Left colon (tissue), 1 donor: ENCODE data around the gene CARM1.

DNA sequence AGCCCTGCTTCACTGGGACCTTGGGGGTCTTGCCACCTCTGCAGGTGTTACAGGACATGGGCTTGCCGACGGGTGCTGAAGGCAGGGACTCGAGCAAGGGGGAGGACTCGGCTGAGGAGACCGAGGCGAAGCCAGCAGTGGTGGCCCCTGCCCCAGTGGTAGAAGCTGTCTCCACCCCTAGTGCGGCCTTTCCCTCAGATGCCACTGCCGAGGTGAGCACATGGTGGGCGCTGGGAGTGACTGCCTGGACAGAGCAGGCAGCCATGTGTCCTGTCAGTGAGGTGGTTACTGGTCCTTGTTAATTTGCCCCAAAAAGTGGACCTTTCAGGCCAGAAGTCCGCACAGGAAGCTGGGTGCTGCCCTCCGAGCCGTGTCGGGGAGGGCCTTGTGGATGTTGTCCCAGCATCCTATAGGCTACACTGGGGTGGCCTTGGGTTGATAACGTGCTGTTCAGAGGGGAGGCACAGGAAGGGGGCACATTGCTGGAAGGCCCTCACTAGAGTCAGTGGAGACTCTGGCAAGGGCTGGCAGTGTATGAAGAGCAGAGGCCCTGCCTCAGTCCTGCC lies 18.7 kb upstream of the QTRT1 start:
- PRO-cap: no peak

- PRO-cap: no peak
Observed at GRCh38 chr19:10687242-10687974, 13.8 kb upstream of the QTRT1 start.

DNA sequence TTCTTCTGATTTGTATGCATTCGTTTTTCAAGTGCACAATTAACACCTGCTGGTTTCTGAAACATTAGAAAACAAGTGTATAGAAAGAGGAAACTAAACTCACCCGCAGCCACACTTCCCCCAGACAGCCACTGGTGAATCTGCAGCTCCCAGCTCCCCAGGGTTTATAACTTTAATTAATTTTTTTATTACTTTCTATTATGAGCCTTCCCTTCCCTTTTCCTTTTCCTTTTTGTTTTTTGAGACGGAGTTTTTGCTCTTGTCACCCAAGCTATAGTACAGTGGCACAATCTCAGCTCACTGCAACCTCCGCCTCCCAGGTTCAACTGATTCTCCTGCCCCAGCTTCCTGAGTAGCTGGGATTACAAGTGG lies 58.7 kb downstream of the TMED1 start:
- PRO-cap: no peak

- PRO-cap: no peak
Observed at GRCh38 chr19:10796825-10797203, 39.2 kb downstream of the TMED1 start.

DNA sequence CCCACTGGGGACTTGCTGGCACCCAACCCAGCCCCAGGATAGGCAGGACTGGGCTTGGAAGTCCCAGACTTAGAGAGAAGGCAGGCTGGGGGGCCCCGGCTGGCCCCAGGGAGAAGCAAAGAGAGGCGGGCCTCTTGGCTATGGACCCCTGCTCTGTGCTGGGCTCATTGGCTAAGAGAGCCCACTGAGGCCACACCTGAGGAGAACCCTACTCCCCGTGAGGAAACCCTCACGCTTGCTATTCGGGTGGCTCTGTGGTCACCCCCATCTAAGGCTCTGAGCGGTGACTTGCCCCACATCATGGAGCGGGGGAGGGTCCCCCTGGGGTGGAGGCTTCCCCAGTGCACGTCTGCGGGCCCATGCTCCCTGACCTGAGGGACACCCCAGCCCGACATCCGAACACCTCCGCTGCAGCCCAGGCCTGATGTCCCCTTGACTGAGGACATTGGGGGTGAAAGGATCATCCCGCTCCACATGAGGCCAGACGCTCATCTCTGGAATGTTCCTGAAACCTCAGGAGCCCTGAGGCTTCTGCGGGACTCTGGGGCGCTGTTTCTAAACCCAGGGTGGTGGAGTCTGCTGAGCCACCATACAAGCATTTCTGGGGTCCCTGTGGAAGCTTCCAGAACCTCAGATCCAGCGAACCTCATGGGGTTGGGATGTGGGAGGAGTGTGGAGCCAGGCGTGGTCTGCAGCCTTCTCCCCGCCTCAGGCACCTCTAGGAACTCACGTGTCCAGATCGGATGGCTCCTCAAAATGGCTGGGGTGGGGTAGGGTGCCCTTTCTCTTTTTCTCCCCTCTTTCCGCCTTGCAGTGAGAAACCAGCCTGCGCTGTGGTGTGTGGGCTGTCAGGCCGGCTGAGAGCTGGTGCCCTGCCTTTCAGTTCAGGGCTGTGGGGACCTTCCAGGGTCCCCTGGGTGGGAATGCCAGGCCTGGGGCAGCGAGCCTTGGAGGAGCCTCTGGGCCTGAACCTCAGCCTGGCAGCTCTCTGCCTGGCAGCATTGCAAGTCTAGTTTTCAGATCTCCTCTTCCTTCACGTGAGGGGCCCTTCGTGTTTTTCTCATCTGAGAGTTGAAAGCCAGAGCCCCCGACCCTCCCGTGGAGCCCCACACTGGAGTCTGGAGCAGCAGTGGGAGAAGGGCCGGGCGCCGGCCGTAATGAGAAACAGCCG lies 19.8 kb downstream of the TMED1 start:
- PRO-cap: no peak

DNA sequence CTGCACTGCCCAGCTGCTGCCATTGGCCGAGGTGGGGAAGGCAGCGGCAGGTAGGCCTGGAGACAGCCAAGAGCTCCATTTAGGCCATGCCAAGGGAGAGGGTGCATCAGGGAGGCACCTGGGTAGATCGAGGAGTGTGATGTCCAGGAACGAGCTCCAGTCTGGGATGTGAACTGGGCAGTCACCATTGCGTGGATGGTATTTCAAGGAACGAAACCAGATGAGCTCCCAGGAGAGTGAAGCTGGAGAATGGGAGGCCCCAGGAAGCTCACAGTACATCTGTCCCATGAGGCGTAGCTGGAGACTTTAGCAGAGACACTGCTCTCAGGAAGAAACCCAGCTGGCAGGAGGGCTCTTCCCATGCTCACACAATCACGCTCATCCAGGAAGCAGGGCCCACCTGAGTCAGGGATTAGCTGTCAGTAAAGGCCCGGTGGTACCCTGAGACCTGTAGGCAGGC lies 15.4 kb downstream of the TMED1 start:
- PRO-cap: no peak

GRCh38 chr19:10871284-10872212 lies at the start of gene CARM1:
Gene CARM1, plus strand, starts transcription at chr19:10871553.
- PRO-cap: bidirectional peak, plus-strand start at chr19:10871570, minus-strand start at chr19:10871215

DNA sequence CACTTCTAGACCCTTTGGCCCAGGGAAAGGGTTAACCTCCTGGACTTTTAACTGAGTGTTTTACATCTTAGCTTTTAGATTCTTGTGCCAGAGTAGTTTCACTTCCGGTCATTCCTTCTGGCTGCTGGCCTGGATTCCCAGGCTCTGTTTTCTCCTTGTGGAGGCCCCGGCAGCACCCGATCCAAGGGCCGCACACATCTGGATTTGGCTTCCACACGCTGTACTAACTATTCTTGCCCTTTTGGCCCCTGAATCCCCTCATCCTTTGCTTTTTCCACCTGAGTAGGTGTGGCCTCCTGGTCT lies 14.8 kb downstream of the SMARCA4 start:
- PRO-cap: no peak

GRCh38 chr19:11012727-11013067 lies 51.9 kb downstream of the SMARCA4 start:
- PRO-cap: no peak

DNA sequence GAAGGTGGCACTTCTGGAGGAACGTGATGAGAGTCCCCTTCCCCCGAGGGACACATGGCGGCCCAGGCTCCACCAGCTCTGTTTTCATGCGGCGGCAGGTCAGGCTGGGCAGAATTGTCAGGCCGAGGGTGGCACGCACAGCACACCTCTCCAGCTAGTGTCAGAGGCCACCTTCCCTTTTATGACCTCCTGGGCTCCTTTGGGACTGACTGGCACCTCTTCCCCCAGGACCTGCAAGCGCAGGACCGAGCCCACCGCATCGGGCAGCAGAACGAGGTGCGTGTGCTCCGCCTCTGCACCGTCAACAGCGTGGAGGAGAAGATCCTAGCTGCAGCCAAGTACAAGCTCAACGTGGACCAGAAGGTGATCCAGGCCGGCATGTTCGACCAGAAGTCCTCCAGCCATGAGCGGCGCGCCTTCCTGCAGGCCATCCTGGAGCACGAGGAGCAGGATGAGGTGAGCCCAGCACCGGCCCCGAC lies 56.2 kb upstream of the LDLR start:
- PRO-cap: no peak

GRCh38 chr19:11075689-11076457 lies 13.4 kb upstream of the LDLR start:
- PRO-cap: no peak

DNA sequence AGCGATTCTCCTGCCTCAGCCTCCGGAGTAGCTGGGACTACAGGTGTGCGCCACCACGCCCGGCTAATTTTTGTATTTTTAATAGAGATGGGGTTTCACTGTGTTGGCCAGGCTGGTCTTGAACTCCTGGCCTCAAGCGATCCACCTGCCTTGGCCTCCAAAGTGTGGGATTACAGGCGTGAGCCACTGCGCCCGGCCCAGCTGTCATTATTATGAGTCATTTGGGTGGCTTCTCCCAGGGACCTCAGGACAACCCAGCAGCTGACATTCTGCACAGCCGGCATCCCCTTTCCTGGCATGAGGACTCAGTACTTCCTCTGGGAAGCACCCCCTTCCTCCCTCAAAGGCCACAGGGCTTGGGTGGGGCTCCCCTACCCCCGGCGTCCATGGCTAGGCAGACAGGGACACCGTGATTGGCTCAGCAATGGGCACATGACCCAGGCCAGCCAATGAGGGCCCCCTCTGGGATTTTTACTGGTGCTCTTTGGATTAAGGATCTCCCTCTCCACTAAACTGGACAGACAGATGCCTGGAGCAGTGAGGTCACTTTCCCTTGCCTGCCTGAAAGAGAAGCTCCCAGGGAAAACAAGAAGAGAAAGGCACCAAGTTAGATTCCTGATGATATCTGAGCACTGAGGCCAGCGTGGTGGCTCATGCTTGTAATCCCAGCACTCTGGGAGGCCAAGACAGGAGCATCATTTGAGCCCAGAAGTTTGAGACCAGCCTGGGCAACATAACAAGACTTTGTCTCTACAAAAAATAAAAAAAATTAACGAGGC lies 6.0 kb downstream of the KANK2 start:
- PRO-cap: no peak

GRCh38 chr19:11196646-11197413 lies 515 bp downstream of the KANK2 start:
- PRO-cap: no peak

GRCh38 chr19:11198750-11199554 lies 1.6 kb upstream of the KANK2 start:
- PRO-cap: no peak

DNA sequence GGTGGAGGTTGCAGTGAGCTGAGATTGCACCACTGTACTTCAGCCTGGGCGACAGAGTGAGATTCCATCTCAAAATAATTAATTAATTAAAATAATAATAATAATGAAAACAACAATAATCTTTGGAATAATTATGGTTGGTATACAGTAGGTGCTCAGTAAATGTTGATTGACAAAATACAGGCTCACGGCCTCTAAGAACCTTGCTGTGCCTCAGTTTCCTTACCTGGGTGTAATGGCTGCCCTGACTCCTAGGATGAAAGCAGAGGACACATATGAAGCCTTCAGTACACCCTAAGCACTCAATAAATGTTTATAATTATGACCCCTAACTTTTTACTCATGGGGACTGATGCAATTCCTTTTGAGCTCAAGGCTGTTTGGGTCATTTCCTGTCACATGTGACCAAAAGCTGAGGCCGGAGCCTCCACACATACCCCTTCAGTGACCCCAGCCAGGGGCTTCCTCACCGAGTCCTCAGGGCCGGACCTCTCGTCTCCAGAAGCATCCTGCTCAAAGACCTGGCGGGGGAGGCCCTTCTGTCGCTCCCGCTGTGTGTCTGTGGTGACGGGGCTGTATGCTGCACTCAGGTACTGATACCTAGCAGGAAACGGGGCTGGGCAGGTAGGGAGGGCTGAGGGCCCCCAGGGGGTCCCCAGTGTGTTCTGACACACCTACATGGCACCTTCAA lies 10.5 kb downstream of the DOCK6 start:
- PRO-cap: no peak

GRCh38 chr19:11344277-11344958 lies 1.6 kb downstream of the TMEM205 start:
- PRO-cap: no peak

- PRO-cap: no peak
Observed at GRCh38 chr19:11452475-11453033, 17.1 kb downstream of the PRKCSH start.

DNA sequence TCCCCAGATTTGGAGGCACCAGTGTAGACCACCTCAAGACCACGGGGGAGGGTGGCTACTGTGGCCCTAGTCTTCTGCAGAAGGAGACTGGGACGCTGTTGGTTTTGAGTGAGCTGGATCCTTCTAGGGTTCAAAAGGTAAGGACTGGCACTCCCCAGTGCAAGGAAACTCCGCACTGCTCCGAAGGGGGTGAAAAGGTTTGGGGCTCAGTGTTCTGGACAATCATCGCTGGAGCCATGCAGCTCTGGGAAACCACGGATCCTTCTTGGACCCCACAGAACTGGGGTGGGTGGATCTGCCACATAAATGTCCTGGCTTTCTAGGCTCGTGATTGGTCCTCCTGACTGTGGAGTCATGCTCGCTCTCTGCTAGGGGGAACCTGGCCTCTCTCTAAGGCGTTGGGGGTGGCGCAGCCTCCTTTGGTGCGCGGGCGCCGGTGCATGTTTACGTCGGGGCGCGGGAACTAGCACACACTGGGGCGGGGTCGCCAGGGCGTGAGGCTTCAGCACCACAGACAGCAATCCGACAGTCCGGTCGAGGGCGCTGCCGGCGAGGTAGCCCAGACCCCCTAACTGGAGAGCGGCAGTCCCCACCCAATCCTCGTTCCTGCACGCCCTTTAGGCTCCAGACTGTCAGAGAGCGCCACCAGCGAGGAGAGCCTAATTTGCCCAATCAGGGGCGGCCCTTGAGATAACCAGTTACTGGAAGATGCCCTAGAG lies 777 bp upstream of the ELAVL3 start:
- PRO-cap: no peak

DNA sequence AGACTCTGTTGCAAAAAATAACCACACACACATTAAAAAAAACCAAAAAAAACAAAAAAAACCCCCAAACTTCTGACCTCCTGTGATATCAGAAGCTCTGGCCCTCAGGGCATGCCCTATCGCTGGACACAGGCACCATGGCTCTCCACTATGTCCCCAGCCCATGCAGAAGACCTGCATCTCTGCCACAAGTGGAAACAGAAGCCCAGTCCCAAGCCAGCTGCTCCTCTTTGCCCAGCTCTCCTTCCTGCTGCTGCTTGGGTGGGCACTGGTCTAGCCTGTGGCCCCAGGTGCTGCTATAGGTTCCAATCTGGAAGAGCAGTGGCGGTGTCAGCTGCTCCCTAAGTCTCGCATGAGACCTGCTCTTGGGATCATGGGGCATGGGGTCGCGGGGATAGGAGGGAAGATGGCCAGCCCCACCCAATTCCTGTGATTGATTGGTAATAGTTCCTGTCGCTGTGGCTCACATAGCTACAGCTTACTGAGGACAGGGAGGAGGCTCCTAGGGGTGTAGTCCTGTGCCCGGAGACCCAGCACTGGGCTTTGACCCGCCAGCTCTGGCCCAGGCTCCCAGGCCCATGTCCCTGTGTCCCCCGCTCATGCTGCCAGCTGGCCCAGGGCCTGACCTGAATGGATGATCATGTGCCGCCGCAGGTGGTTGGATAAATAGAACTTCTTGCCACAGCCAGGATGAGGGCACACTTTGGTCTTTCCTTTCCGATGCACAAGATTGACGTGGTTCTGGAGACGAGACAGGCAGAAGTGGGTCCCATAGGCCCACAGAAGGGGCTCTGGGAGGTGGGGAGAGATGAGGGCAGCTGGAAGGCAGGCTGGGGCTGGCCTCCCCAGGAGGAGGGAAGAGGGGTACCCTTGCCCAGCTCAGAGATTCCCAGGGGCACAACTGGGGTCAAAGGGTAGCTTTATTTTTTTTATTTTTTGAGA lies 4.5 kb upstream of the ELAVL3 start:
- PRO-cap: no peak

GRCh38 chr19:11549606-11550447 lies 9.2 kb downstream of the ELOF1 start:
- PRO-cap: no peak